Neural cell (in vitro differentiated cells): Measurements from ENCODE around the genes THOC6, ZNF75A, OR2C1 and DNASE1.

DNA sequence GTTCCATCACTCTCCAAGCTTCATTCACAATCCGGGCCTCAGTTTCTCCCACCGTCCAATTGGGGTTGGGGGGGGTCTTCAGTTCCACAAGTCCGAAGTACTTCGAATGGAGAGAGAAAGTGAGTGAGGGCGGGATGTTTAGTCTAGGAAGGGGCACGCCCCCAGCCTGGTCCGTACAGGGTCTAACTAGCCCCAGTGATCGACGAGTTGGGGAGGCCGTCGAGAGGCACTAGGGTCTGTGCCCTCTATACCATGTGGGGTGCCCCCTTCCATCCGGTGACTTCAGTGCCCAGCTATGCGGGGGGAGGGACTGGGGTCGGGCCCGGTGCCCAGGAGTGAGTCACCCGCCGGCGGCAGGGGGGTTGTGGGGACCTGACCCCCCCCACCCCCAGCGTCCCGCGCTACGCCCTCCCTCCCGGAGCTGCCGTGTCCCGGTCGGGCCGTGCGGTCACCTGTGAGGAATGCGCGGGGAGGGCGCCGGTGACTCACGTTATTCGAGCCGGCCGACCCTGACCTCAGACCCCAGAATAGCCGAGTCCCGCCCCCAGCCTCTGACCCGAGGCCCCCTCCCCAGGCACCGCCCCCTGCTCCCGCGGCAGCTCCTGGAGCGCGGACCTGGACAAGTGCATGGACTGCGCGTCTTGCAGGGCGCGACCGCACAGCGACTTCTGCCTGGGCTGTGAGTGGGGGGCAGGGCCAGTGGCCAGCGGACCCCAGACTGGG, 634 bp downstream of the TNFRSF12A start:
- RAMPAGE, long total RNA: no peak

GRCh38 chr16:3023060-3023558, 633 bp downstream of the HCFC1R1 start:
- RAMPAGE, long total RNA: no peak

- RAMPAGE, long total RNA: start-site peak on the minus strand at chr16:3023956-3024018, 382 and 1,149 reads in 2 replicates; start-site peak on the minus strand at chr16:3024181-3024246, 202 and 130 reads in 2 replicates
These were observed at the start of gene THOC6 for GRCh38 chr16:3023559-3024642. TSS of gene THOC6 (plus strand) at chr16:3024035.

DNA sequence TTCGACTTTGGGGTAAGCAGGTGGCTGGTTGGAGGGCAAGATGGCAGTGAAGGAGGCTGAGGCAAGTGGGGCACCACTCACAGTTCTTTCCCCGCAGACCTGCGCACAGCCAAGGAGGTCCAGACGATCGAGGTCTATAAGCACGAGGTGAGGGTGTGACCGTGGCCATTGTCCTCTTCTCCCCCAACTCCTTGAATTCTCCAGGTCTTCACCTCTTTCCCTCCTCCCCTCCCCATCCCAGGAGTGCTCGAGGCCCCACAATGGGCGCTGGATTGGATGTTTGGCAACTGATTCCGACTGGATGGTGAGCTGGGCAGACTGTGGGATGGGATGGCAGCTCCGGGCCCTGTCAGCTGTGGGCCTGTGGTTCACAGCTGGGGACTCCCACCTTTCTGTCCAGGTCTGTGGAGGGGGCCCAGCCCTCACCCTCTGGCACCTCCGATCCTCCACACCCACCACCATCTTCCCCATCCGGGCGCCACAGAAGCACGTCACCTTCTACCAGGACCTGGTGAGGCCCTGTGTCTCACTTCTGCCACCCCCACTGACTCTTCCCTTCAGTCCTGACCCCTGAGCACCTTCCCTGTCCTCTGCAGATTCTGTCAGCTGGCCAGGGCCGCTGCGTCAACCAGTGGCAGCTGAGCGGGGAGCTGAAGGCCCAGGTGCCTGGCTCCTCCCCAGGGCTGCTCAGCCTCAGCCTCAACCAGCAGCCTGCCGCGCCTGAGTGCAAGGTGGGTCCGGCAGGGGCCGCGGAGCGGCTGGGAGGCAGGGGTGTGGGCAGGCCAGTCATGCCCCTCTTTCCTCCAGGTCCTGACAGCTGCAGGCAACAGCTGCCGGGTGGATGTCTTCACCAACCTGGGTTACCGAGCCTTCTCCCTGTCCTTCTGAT, 3.2 kb downstream of the THOC6 start:
- RAMPAGE, long total RNA: no peak

GRCh38 chr16:3046802-3047849, 765 bp downstream of the MMP25 start:
- RAMPAGE, long total RNA: no peak

- RAMPAGE, long total RNA: no peak
These were observed 8.6 kb downstream of the MMP25 start for GRCh38 chr16:3054809-3055577.

GRCh38 chr16:3058152-3058631, 7.2 kb upstream of the IL32 start:
- RAMPAGE, long total RNA: no peak

GRCh38 chr16:3223881-3224299, 11.1 kb downstream of the ZNF200 start:
- RAMPAGE, long total RNA: no peak

DNA sequence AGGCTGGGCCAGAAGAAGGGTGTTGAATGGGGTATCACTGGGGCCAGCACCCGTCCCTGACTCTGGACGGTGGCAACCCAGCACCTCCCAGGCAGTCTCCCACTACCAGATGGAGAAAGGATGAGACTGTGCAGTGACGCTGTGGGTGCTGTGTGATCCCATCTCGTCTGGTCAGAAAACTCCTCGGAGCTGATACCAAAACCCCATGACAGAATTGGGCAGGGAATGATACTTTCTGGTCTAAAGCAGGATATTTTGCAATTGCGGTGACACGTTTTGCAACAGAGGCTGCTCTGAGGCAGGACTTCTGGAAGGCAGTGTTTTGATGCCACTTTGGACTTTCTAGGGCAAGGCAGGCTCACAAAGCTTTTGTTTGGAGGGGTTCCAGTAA, 2.6 kb upstream of the MEFV start:
- RAMPAGE, long total RNA: no peak

- RAMPAGE, long total RNA: no peak
These were observed 5.9 kb downstream of the TIGD7 start for GRCh38 chr16:3299176-3299901.

- RAMPAGE, long total RNA: start-site peak on the minus strand at chr16:3305263-3305455, 352 and 381 reads in 2 replicates; start-site peak on the plus strand at chr16:3305497-3305510, 126 and 133 reads in 2 replicates
These were observed at the start of gene ZNF75A for GRCh38 chr16:3304850-3306200. TSS of gene ZNF75A (plus strand) at chr16:3305497.

DNA sequence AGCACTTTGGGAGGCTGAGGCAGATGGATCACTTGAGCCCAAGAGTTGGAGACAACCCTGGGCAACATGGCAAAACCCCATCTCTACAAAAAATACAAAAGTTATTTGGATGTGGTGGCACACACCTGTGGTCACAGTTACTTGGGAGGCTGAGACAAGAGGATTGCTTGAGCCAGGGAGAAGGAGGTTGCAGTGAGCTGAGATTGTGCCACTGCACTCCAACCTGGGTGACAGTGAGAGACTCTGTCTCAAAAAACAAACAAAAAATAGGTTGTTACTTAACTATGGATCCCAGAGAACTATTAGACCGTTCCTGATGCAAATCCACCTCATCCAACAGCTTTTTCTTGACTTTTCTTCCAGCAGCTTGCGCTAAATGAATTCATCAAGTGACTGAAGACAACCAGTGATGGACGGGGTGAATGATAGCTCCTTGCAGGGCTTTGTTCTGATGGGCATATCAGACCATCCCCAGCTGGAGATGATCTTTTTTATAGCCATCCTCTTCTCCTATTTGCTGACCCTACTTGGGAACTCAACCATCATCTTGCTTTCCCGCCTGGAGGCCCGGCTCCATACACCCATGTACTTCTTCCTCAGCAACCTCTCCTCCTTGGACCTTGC, at the start of gene OR2C1:
TSS of gene OR2C1 (plus strand) at position 358 of the 624 bp plus-strand sequence.
- RAMPAGE, long total RNA: no peak

DNA sequence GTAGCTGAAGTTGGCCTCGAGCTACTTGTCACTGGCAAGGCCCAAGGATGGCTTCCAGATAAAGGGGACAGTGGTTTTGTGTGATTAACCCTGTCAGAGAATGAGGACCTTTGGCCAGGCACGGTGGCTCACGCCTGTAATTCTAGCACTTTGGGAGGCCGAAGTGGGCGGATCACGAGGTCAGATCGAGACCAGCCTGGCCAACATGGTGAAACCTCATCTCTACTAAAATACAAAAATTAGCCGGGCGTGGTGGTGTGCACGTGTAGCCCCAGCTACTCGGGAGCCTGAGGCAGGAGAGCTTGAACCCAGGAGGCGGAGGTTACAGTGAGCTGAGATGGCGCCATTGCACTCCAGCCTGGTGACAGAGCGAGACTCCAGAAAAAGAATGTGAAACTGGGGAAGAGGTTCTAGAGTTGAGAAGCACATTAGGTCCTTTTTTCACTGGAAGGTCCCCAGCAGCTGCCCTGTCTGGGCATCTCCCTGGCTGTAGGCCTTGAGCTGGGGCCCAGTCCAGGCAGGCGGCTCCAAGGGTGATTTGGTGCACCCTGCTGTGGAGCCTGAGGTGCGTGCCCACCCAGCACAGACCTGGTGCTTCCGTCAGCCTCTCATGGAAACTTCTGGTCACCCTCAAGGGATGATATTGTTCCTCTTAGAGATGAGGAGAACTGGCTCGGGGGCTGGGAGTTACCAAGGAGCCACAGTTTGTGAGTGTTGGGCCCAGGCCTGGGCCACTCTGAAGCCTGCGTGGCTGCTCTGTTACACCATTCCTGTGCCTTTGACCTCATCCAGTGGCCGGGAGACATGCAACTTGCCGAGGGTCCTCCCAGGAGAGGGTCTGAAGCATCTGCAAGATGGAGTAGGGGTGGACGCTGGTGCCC, 8.0 kb downstream of the C16orf90 start:
- RAMPAGE, long total RNA: no peak

DNA sequence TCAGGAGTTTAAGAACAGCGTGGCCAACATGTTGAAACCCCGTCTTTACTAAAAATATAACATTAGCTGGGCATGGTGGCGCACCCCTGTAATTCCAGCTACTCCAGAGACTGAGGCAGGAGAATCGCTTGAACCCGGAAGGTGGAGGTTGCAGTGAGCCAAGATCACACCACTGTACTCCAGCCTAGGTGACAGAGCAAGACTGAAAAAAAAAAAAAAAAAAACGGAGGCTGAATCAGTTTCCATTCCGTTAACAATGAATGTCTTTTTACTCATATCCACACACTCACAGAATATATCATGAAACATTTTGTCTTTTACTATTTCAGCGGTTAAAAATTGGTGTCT, 10.6 kb upstream of the SLX4 start:
- RAMPAGE, long total RNA: no peak

- RAMPAGE, long total RNA: no peak
These were observed 14.2 kb upstream of the DNASE1 start for GRCh38 chr16:3640246-3640715.

GRCh38 chr16:3654165-3655227, at the start of gene DNASE1:
TSS of gene DNASE1 (plus strand) at chr16:3654691.
- RAMPAGE, long total RNA: no peak

DNA sequence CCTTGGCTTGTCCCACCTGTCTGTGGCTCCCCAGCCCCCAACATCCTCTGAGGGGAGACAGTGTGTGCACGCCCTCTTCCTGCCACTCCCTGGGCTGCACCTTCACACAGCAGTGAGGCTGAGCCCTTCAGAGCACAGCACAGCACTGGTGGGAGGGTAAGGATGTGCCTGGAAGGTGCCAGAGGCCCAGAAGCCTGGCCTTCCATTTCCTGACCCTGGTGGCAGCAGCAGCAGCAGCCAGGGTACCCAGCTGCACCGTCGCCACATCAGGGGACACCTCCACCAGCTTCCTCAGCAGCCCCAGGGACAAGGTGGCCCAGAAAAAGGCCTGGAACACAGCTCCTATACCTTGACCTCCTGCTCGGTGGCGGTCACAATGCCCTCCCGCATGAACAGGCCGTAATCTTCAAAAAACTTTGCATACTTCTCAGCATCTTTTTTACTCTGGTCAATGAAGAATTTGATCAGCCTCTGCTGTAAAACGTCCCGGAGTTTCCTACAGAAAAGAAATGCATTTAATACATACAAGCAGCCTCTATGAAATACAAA, 11.2 kb downstream of the DNASE1 start:
- RAMPAGE, long total RNA: no peak

DNA sequence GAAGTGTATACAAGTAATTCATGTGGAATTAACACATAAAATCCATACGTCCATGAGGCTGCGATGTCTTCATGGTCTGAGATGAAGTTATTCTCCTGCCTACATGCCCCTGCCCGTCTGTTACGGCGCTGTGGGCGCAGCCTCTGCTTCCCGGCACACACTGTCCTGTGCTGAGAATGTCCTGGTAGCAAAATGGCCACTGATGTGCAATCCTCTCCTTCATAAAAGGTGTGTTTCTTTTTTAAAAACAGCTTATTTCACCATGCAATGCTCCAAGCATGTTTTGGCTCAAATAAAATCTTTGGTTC, 5.6 kb upstream of the TRAP1 start:
- RAMPAGE, long total RNA: no peak

GRCh38 chr16:3819121-3819647, 61.3 kb downstream of the CREBBP start:
- RAMPAGE, long total RNA: no peak

GRCh38 chr16:4019310-4019932, 96.8 kb downstream of the ADCY9 start:
- RAMPAGE, long total RNA: no peak